ENCODE results near the gene FABP6.

DNA sequence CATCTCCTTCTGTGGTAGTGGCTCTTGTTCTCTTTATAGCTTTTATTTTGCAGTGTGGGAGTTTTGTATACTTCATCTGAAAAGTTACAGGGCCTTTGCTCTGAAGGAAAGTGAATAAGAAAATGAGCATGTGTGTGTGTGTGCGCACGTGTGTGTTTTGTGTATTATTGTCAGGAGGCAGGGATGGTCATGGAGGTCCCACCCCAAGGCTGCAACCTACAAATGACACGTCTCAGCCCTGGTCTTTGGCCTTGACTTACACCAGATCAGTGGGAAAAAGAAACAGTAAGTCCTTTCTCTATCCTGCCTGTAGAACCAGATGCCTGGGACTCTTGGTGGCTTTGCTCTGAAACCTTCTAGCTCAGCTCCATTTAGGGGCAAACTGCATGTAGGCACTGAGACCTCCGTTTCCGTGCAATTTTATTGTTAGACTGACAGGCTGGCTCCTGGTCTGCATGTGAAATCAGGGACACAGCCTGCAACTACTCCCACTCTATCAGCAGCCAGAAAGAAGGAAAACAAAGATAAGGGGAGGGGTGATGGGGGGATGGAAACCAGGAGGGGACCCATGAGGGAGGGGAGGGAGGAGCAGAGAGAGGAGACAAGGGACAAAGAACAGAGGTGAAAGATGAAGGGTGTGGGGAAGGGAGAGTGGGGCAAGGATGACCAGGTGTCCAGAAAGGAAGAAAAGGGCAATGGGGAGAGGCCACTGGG, 316.5 kb upstream of the CLINT1 start:
- PRO-cap, 3 experiments: no peak in any of the 3 experiments

DNA sequence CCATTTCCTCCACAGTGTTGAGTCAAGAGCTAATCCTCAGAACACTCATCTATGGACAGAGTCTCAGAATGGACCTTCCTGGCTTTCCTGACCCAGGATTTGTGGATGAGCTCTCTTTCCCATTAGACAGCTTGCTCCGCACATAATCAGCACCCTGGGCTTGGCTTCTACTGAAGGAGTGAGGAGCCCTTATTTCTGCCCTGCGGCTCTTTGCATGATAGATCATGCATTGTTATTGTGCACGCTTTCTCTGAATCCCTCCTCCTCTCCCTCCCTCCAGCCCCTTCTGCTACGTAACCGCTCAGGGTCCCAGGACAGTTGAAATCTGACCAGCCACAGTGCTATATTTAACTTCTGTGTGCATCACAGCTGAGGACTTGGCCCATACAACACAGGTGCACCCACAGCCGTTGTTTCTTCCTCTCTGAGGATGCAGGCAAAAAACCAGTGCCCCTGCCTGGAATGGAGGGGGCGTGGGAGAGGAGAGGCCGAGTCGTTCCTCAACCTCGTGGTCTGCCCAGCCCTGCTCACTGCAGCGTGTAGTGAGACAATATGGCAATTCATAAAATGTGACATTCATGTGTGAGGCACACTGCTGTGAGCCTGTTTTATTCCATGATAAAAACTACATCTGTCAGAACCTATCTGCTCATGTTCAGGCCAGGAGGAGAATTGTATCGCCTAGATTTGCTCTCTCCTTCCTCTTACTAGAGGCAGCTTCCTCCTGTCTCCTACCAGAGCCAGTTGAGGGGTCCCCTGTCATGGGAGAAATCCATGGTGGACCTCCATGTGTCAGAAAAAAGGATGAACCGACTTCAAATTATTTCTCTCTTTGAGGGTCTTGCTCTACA, 335.7 kb upstream of the CLINT1 start:
- PRO-cap, 3 experiments: no peak in any of the 3 experiments

DNA sequence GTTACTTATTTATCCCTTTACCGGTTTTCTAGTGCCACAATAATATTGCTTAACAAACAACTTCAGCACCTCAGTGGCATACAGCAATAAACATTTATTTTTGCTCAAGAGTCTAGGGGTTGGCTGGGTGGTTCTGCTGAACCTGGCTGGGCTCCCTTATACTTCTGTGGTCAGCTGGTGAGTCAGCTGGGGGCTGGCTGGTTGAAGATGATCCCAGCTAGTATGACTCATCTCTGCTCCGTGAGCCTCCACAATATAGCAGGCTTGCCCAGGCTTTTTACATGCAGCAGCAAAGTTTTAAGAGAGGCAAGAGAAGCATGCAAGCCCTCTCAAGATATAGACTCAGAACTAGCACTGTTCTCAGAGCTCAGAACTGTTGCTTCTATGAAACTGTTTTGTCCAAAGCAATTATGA, 523.5 kb upstream of the CLINT1 start:
- PRO-cap, 3 experiments: no peak in any of the 3 experiments

DNA sequence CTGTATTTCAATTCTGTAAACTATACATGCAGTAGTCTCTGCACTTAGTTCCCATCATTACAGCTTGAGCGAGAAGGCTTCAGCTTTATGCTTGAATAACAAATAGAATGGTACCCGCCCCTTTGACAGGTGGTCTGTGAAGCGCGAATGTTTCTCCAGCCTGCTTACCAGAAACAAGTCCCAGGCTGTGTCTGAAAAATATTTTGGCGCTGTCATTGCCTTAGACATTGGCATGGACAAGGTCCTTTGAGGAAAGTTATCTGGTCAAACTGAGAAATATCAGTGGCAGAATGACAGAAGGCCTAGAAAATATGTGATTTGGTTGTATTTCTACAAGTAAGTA, 562.5 kb upstream of the CLINT1 start:
- PRO-cap, 3 experiments: no peak in any of the 3 experiments

- PRO-cap, 3 experiments: no peak in any of the 3 experiments
Observed at GRCh38 chr5:158461172-158461750, 602.3 kb upstream of the CLINT1 start.

DNA sequence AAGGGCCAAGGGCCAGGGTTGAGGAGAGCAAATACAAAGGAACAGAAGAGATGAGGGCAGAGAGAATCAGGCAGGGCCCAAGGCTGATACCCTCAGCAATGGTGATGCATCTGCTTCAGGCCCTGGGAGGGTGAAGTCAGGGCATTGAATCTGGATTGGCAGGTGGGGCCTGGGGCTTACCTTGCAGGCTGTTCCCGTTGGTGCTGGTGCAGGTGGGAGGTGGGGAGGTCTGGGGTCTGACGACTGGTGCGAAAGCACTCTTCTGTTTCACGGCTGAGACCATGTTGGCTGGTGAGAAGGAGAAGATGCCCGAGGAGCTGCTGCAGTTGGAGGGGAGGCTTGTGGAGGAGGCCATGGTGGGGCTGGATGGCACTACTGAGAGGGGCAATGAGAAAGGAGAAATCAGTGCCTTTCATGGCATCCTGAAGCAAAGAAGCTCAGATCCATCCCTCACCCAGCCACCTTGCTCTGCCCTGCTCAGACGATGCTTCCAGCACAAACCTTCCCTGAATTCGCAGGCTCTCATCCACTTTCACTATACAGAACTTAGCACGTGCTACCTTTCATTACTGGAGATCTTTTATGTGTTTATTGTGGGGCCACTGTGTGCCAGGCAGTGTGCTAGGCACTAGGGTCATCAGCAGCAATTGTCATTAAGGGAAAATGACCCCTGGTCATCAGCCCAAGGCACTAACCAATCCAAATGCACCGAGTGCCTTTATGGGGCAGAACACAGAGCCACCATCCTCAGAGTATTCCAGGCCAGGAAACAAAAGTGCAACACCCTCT, 391.7 kb downstream of the EBF1 start:
- PRO-cap, 3 experiments: no peak in any of the 3 experiments

DNA sequence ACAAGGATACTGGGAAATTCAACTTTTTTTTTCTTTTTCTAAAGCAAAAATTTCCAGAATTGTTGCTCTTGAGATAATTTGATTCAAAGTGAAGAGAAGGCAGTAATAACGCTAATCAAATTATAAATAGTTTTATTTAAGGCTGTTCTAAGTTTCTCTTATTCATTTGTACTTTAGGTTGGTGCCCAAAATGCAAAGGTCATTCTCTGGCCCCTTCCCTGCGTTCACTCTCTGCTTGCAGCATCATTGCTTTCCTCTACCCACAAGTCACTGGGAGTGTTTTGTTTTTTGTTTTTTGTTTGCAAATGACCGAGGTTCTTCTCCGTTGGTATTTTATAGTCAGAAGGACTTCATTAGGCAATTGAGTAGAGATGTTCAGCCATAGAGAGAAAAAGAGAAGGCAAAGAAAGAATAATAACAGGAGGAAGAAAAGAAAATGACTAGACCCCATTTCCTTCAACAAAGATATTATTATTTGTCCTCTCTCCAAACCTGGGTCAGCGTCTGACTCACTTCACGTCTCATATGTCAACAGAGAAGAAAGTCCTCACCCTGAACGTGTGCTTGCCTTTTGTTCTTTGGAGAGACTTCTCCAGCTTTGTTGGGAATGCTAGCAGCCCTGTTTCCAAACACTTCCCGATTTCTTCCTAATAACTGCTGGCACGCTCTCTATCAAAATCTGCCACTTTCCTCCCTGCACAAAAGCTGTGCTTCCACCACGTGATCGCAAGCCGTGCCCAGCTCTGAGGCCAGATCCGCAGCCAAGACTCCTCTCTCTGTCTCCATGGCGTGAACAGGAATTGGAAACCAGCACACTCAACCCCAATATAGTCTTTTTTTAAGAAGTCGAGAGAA, 119.8 kb downstream of the EBF1 start:
- PRO-cap, 3 experiments: no peak in any of the 3 experiments

DNA sequence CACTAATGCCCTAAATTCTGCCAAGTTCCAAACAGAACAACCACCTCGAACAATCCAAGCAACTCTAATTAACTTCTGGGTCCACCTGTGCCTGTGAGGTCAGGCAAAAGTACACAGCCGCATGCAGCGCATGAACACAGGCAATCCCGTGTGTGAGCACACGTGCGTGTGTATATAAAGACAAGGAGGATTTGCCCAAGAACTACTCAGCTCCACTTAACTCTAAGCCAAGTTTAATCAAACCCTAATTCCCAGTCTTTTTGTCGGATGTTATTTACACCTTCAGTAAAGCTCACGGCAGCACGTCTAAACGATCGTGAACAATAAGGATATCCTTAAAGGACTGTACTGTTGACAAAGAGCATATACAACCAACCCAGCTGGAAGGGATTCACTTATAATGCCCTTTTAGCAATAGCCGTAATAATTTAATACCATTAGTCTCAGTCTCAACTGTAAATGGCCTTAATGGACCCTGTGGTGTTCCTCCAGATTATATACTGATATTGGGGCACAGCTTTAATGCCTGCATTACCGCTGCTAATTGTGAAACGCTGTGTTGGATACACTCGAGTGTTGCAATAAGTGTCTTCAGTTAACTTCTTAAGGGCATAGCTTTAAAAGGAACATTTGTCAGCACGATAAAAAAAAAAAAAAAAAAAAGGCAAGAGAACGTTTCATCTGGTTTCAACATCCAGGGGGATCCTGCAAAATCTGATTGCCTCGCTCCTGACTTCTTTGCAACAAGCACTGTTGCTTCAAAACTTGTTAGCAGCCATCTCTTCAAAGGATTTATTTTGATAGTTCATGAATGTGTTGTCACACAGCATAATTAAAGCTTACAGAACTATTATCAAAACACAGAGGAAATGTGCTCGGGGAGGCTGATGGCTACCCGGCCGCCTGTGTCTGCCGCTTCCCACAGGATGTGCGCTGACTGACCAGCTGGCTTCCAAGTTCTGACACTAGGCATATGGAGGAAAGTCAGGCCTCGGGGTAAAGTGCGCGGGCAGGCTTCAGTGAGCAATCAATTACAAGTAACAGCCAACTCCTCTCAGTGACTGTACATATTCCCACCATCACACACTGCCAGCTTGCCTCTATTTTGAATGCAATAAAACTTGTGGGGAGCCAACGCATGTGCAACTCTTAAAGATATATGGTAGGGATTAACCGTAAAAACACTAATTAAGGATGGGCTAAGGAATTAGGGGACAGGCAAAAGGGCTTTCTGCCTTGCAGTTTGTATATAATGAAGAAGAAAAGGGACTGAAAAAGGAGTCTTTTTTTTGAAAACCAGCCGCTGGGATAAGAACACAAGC, 77.8 kb downstream of the EBF1 start:
- PRO-cap, 3 experiments: no peak in any of the 3 experiments

GRCh38 chr5:159050179-159051258, 49.2 kb downstream of the EBF1 start:
- PRO-cap, 3 experiments: no peak in any of the 3 experiments

GRCh38 chr5:159051388-159051926, 48.3 kb downstream of the EBF1 start:
- PRO-cap, 3 experiments: no peak in any of the 3 experiments

DNA sequence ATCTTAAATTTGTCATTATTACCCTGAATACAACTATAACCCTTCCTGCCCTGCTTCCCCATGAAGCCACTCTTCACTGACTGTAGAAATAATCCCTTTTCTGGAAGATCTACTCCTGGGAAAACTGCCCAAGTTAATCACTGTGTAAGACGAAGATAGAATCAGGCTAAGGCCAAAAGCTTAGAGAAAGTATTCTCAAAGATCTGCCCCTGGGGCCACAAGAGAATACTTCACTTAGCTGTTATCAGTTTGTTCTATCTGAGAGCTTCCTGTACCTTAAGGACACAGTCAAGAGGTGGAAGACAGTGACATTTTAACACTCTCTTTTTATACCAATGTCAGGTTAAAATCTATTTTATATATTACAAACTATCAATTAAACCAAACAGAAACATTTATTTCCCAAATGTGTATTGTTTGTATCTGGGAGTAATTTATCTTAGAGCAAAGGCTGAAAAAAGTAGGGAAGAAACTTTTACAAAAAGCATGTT, 33.8 kb downstream of the RNF145 start:
- PRO-cap, 3 experiments: peak in 1 of 3 experiments; most common plus-strand start position 285 of the sequence (in 1); most common minus-strand start position 78 of the sequence (in 1)

- PRO-cap, 3 experiments: no peak in any of the 3 experiments
Observed at GRCh38 chr5:159195445-159195888, 13.9 kb downstream of the RNF145 start.

- PRO-cap, 3 experiments: no peak in any of the 3 experiments
Observed at GRCh38 chr5:159864789-159865807, 51.2 kb upstream of the ADRA1B start.

DNA sequence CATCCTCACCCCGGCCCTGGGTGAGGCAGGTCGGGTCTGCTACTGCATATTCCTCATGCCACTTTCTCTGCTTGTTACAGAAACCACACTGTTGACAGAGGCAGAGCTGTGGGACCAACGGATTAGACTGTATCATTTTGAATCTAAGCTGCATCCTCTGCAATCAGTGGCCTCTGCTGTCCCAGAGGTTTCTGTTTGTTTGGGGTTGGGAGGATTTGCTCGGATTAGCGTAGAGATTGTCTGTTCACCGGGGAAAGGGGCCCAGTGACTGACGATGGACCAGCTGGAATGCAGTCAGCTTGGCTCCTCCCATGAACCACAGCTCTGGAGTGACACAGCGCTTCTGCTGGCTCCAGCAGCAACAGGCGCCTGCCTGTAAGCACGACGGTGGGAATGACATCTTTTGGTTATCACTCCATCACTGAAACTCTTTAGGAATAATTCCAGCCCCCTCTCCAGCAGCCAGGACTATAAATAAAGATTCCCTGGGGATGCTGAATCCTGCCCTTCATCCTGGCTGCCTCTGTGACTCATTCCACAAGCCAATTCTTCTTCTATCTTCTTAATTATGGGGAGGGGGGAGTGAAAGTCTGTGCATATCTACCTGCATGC, 37.2 kb upstream of the ADRA1B start:
- PRO-cap, 3 experiments: no peak in any of the 3 experiments

DNA sequence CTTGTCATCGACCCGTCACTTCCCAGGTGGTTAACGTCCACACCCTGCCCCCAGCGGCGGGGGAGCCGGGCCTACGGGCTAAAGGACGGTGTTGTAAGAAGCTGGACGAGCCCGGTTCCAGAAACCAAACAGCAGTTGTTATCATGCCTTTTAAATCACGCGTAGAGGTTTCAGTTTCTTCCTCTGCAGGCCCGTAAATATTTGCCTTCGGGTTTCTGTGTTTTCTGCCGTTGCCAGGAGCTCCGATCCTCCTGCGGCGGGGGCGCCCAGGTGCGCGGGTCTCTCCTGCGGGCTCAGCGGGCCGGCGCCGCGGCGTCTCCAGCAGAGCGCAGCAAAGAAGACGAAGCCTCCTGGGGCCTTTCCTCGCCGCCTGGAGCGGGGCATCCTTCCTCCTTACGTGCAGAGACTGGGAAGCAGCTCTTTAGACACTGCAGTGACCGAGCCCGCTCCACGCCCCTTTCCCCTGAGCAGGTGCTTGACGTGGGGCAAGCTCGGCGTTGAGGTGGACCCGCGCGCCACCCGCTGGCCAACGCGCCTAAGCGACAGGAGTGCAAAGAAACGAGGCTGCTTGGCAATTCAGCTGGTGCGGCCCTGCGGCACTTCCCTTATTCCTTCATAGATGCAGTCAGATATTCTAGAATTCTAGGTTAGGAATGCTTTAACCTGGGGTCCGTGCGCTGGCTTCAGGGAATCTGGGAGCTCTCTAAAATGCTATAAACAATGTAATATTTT, 21.7 kb upstream of the TTC1 start:
- PRO-cap, 3 experiments: peak in 3 of 3 experiments; most common minus-strand start position 408 of the sequence (in 3)

- PRO-cap, 3 experiments: peak in 2 of 3 experiments; most common minus-strand start chr5:160020999 (in 2)
Observed at GRCh38 chr5:160020881-160021143, 11.9 kb downstream of the TTC1 start.

DNA sequence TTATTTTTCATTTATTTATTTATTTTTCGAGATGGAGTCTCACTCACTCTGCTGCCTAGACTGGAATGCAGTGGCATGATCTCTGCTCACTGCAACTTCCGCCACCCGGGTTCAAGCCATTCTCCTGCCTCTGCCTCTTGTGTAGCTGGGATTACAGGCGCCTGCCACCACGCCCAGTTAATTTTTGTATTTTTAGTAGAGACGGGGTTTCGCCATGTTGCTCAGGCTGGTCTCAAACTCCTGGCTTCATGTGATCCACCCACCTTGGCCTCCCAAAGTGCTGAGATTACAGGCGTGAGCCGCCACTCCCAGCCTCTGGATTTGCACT, 39.6 kb upstream of the PWWP2A start:
- PRO-cap, 3 experiments: no peak in any of the 3 experiments

DNA sequence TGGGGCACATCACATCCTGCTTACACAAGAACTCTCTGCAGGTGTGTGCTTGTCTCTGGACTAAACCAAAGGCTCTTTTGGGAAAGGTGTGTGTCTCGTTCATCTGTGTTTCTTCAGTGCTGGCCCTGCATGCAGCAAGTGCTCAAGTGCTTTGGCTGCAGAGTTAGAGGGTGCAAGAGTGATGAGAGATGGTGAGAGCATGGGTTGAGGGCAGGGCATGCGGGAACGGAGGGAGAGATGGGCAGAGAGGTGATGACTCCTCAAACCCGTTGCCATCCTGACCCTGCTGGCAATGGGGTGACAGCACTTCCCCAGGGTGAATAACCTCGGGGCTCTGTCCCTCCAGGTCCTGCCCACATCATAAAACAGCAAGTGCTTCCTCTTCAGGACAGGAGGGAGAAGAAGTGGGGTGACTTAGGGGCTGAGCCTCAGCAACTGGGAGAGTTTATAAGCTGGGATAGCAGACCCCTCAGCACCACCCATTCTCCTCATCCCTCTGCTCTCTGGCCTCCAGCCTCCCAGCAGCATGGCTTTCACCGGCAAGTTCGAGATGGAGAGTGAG, at the start of gene FABP6:
FABP6 (plus strand) TSS at position 475 of the 562 bp plus-strand sequence.
- PRO-cap, 3 experiments: no peak in any of the 3 experiments

GRCh38 chr5:160260691-160261395, 31.5 kb downstream of the FABP6 start:
- PRO-cap, 3 experiments: peak in 2 of 3 experiments; most common plus-strand start chr5:160261283 (in 2)

GRCh38 chr5:160370232-160370502, 259 bp downstream of the C1QTNF2 start:
- PRO-cap, 3 experiments: no peak in any of the 3 experiments